REH cell (cell line): ENCODE data around the gene LIF.

GRCh38 chr22:29579963-29580187 lies 1.0 kb downstream of the NIPSNAP1 start:
- PRO-cap = no peak

- PRO-cap = no peak
These were observed 2.5 kb downstream of the UQCR10 start for GRCh38 chr22:29769503-29770206.

DNA sequence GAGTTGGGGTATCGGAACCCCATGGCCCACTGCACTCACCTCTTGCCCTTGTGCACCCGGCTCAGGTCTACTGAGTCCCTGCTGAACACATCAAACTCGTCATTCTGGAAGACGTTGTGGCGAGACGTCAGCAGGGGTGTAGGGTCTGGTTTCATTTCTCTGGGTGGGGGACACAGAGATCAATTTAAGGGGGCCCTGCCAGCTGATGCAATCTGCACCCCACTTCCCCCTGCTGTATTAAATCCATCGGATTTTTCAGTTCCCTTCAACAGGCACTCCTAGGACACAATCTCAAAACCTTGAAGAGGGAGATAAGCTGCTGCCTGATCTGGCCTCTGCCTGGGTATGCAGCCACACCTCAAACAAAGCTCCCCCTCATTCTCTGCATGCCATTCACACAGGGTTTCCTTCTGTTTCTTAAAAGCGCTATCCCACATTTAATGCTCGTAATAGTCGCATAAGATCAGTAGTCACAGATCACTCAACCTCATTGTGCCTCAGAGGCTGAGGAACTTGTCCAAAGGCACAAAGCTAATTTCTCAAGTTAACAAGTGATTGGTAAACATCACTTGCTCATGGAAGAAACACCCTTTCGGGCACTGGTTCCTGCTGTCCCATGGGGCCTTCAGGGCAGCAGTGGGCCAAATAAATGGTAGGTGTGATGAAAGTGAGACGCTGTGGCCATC lies 33.9 kb downstream of the UQCR10 start:
- PRO-cap = no peak

- PRO-cap = no peak
These were observed 19.8 kb downstream of the MTMR3 start for GRCh38 chr22:29902745-29903290.

GRCh38 chr22:30076979-30077693 lies 3.1 kb upstream of the HORMAD2 start:
- PRO-cap = no peak

- PRO-cap = no peak
These were observed 39.6 kb downstream of the LIF start for GRCh38 chr22:30206644-30207614.

DNA sequence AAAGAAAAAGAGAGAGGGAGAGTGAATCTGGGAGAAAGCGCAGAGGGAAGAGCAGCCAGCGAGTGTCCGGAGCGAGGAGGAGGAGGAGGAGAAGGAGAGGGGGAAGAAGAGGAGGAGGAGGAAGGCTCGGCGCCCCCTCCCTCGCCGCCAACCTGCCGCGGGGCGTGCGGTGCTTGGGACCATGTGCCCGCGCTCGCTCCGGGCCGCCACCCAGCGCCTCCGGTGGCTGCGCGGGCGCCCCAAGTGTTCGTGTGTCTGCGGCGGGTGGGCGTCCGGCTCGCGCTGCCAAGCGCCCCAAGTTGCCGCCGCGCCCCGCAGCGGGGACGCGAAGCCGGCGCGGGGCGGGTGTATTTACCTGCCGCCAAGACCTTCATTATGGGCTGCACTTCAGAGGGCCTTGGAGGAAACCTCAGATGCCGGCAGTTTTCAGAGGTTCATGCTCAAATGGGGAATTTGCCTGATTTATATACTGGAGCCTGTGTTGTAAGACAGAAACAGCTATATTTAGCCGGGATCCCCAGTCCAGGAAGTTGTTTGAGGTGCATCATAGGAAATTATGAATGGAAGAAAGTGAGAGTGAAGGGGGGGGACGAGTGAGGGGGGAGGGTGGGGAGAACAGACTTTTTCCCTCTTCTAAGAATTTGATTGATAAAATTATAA lies at the start of gene LIF:
LIF (minus strand) TSS at position 438 of the 660 bp plus-strand sequence.
- PRO-cap = bidirectional peak, plus-strand start at position 182 of the sequence, minus-strand start at position 185 of the sequence

GRCh38 chr22:30267590-30267995 lies 942 bp upstream of the OSM start:
- PRO-cap = unidirectional peak, plus-strand start at chr22:30267853

- PRO-cap = no peak
These were observed 16.2 kb downstream of the TBC1D10A start for GRCh38 chr22:30310428-30310959.

DNA sequence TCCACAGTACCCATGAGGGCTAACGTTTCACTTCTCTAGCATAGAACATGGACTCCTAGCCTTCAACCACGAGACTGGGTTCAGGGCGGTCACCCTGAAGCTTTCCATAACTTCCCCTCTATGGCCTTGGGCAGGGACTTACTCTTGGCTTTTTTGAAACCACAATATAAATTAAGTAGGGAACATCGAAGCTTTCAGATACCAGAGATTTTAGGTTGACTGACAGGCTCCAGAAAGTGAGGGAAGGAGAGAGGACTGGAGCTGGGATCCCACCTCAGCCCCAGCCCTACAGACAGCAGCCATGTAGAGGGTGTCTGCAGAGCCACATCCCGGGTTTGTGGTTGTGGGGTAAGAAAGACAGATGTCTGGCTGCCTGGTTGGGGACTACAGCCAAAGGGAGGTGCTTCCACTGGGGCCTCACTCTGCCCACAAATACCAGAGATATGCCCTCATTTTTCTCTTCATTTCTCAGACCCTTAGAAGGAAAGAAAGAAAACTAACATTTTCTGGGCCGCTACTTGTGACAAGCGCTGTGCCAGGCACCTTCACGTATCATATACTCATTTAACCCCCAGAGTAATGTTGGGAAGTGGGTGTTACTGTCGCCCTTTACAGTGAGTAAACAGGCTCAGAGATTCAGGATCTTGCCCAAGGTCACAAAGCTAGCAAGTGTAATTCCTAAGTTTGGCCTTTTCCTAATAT lies 2.4 kb downstream of the TBC1D10A start:
- PRO-cap = no peak

GRCh38 chr22:30398107-30398728 lies 1.4 kb downstream of the SEC14L2 start:
- PRO-cap = no peak

- PRO-cap = unidirectional peak, minus-strand start at chr22:30426244
These were observed 638 bp downstream of the MTFP1 start for GRCh38 chr22:30425966-30426845.

DNA sequence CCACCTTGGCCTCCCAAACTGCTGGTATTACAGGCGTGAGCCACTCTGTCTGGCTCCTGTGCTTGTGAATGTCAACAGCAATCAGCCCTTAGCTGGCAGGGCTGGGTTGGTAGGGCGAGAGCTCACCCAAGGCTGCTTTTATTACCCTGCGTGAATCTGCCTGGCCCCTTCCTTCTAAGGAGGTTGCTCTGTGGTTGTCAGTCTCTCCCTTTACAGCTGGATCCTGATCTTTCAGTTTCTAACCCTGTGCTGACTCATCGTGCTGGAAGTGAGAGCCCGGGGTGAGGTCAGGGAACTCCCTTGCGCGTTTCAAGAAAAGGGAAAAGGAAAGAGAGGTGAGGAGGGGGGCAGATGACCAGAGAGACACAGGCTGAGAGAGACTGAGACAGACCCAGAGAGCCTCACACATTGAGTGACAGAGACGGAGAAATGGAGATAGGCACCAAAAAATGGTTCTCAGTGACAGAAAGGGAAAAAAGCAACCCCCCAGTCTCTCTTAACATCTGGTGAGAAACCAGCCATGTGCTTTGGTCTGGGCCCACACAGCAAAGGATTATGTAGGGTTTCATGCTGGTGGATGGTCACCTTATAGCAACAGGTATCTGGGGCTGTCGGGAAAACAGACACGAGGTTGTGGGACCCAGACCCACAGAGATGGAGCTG lies 2.4 kb downstream of the TCN2 start:
- PRO-cap = no peak

DNA sequence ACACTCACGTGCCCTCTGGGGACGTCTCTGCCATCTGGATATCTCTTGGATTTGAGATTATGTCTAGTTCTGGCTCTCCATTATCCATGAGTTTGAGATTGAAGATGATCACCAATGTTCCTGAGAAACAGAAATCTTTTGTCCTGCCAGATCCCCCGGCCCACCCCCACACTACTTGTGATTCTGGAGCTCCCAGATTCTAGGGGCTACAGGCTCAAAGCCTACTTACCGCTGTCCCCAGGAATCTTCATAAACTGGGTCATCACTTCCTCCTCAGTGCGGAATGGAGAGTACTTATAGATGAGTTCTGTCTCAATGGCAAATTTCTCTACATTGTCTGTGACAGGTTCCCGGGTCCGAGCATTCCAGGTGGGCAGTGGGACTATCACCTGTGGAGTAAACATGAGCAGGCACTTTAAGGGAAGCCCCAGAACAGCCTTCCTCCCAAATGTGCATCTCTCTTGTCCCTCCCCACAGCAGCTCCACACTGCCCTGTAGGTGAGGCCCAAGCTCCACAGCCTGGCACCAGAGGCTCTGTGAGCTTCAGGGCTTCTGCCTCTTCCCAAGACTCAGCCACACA lies 26.6 kb downstream of the MORC2 start:
- PRO-cap = no peak

GRCh38 chr22:30969141-30969350 lies 472 bp upstream of the MORC2 start:
- PRO-cap = no peak

GRCh38 chr22:31046586-31047087 lies 34.5 kb upstream of the SMTN start:
- PRO-cap = no peak

GRCh38 chr22:31063655-31064859 lies 17.1 kb upstream of the SMTN start:
- PRO-cap = bidirectional peak, plus-strand start at chr22:31064149, minus-strand start at chr22:31063787

DNA sequence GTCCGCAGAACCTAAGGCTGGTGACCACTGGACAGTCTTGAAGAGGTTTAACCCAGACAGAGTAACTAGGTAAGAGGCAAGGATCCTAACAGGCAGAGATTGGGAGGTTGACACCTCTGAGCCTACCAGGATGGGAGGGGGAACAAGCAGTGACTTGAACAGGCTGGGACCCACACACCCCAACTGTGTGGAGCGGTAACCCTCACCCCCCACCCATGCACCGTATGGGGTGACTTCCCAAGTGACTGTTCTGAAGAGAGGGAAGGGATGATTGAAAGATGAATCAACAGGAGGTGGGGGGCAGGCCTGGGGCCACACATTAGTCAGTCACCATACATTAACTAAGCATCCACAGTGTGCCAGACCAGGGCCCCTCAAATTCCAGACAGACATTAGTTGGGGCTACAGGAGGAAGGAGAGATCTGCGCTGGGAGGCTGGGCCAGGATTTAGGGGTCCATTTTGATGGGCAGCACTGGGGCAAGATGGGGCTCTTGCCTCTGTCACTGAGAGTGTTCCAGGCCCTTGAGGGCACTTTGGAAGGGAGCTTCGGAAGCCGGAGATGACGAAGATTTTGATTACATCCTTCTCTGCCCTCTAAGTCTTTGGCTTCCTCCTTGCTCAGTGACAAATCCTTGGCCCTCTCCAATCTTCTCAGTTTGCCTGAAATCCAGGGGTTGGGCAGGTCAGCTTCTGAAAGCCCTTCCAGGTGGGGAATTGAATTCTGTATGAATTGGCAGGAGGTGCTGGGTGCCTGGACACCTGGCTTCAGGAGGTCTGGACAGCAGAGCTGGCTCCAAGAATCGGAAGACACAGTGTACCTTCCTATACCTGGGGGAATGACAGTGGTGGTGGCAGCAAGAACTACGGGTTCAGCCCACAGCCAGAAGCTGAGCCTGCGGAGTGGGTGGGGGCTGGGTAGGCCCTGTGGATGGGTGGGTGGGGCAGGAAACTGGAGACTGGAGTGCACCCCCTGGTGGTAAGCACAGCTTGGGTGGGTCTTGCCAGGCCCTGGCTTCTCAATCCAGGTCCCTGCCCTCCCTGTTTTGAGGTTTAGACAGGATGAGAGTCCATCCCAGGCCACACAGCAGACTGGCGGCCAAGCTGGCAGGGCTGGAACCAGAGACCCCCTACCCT lies 1.1 kb downstream of the SMTN start:
- PRO-cap = no peak

GRCh38 chr22:31085149-31086076 lies 4.3 kb downstream of the SMTN start:
- PRO-cap = bidirectional peak, plus-strand start at chr22:31085378, minus-strand start at chr22:31085290

DNA sequence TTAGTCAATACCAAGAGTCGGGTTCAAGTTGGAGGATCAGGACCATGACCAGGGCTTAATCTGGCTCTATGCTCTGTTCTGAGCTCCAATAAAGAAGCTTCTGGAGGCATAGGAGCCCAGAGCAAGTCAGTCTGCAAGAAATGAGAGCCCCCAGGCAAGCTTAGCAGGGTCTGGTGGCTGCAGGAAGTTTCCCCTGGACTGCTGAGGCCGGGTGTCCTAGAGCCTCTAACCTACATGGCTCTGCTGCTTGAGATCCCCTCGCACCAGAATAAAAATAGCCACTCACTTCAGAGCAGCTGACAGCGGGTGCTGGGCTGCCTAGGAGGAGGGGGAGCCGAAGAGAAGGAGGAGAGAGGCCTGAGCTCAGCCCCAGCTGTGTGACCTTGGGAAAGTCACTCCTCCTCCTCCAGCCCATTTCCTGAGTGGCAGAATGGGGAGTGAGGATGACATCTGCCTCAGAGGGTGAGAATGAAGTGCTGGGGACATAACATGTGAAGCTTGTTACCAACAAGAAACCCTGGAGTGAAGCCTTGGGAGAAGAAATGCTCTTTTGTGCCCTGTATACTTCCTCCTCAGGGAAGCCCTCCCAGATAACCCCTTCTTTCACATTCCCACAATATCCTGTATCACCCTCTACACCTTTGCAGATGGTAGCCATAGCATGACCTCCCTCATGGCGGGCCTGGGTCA lies 3.7 kb upstream of the INPP5J start:
- PRO-cap = no peak